A673 (cell line): ENCODE data around the genes EXOC6B, EGR4, TET3 and MOB1A.

GRCh38 chr2:71883040-71883580, 264.6 kb downstream of the CYP26B1 start:
- PRO-cap, result no peak

DNA sequence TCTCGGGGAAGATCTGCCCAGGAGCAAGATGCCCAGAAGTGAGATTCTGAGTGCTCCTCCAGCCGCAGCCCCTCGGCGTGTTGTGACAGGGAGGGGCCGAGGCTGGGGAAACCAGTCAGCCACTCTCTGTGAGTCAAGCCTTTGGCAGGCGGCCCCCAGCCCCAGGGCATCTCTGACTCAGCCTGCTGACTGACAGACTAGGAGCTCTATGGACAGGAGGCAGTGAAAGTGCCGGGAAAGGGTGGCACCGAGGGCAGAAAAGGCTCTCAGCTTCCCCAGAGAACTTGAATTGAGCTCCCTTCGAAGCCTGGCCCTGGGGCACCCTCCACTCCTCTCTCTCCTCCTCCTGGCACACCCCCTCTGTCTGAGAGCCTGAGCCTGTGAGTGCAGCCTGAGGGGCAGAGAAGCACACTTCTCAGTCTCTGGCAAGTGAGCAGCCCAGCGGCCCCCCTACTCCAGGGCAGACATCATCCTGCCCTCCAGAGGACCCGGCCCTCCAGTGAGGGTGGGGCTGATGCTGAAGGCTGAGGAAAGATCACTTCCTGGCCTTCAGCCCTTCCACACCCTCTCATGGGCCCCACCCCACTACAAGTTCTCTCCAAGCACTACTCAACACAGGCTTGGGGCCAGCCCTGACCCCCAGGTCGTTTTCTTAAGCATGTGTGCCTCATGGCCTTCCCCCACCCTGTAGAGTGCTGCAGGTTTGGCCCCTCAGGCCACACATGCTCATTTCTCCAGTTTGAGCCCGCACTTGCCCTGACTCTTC, 32.1 kb downstream of the CYP26B1 start:
- PRO-cap, result no peak

DNA sequence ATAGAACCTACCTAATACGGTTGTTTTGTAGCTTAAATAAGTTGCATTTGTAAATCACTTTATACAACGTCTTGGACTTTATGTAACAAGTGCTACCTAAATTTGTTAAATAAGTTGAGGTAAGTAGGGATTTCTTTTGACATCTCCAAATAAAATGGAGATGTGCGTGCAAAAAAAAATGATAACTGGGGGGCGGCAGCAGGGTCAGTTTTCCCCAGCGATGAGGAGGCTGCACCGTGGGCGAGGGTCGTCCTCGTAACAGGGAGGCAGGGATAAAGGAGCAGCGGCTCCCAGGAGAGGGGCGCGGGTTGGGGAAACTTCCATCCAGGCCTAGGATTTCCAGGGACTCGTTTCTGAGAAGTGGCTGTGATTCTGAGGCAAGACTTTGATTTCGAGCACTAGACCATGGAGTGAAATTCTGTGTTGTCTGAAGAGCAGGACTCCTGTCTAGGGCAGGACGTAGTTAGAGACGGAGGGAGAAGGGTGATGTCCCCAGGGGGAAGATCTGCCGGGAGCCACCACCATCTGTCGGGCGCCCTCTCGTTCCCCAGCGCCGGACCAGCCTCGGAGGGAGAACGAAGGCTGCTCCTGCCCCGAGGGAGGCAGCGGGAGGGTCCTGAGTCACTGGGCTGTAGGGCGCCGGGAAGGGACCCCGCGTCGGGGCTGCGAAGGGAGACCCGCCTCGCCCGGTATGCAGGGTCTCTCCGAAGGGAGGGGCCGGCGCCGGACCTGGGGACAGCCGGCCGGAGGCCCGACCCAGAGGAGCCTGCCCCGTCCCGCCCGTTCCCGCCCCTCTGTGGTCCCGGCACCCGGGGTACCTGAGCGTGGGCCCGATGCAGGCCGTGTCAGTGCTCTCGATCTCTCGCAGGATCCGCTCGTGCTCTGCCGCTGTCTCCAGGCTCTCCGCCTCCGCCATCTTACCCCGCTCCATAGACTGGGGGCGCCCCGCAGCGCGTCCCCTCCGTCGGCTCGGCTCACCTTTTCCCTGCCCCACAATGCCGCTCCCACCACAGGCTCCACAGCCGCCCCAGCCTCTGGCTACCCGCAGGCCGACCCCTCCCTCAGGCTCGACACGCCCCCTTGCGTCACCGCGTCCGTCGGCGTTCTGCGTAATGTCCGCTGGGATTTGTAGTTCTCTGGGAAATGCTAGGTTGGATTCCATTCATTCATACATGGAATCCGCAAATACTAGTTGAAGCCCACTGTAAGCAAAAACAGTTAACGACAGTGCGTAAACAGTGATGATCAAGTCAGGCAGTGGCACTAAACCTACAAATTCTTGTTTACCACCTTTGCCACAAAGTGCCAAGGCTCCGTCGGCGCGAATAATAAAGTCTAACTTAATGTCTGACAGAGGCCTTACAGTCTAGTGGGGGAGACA, at the start of gene EXOC6B:
Gene EXOC6B, minus strand, starts transcription at position 1,054 of the 1,381 bp plus-strand sequence.
- PRO-cap, result bidirectional peak, plus-strand start at position 1,184 of the sequence, minus-strand start at position 1,036 of the sequence

GRCh38 chr2:73110637-73111334, 2.0 kb downstream of the RAB11FIP5 start:
- PRO-cap, result no peak

- PRO-cap, result no peak
Measured at GRCh38 chr2:73250982-73251683, 17.0 kb downstream of the CCT7 start.

DNA sequence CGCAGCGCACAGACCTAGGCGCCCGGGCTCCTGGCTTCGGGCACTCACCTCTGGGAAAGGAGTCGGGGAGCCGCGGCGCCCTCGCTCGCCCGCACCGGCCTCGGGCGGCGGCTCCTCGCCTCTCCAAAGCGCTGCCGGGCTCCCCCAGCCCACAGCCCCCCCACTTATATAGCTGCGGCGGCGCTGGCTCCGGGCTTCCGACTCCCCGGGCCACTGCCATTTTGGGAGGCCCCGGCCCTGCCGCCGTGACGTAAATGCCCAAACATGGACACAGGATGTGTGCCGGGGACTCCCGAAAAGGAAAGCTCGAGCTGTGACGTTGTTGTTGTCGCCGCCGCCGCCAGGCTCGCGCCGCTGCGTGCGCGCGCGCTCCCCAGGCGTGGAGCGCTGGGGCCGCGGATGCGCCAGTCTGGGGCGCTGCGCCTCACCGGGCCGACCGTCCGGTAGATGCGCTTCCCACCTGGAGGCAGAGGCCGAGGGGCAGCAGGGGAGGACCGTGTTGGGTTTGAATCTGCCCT, at the start of gene EGR4:
Gene EGR4, minus strand, starts transcription at position 142 of the 518 bp plus-strand sequence.
- PRO-cap, result bidirectional peak, plus-strand start at position 407 of the sequence, minus-strand start at position 142 of the sequence

DNA sequence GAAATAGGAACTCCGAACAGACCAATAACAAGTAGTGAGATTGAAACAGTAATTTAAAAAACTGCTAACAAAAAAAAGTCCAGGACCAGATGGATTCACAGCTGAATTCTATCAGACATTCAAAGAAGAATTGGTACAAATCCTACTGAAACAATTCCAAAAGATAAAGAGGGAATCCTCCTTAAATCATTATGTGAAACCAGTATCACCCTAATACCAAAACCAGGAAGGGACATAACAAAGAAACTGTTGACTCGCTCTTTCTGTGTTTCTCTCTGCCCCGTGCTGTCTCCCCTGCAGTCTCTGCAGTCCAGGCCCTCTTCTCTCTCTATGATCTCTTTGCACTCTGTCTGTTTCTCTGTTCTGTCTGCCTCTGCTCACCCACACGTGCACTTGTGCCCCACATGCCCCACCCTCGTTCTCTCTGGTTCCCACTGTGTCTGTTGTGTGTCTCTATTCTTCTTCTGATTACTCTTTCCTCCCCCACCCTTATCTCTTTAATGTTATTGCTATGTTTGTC, 54.2 kb downstream of the NAT8 start:
- PRO-cap, result no peak

- PRO-cap, result no peak
Measured at GRCh38 chr2:73684986-73685332, 42.7 kb upstream of the NAT8 start.

DNA sequence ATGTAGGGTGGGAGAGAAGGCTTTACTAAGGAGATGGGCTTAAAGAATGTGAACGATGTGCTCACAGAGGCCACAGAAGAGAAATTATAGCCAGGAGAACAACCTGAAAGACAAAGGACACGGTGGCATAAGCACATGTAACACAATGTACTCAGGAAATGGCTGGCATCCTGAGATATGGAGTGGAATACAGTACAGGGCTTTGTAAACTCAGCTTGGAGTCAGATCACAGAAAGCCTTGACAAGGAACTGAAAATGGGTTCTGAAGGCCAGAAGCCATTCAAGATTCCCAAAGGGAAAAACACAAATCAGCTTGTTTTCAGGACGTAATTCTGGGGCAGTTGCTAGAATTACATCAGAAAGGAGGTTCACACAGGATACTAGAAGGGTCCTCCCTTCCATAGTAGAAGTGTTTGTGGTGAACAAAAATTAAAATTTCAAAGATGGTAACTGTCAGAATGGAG, 9.5 kb upstream of the TPRKB start:
- PRO-cap, result no peak

DNA sequence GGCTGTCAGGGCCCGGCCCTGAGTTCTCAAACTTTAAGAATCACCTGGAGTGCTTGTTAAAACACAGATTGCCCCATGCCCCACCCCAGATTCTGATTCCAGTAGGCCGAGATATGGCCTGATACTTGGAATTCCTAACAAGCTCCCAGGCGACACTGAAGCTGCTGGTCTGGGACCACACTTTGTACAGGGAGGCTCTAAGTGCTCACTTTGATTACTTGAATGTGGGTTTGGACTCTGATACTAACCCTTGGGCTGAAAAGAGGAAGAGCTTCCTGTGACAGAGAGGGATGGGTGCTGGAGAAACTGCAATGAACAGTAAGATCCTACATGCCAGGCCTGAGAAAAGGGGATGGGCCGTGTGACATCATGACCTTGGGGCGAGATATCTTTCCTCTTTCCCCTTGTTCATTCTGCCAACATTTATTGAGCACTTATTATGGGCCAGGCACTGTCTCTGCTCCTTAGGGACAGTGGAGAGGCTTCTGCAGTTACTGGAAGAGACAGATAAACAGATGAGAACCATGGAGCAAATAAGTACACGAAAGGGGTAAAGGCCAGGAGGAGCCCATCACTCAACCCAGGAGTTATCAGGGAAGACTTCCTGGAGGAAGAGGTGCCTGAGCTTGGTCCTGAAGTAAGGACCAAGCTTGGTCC, 1.4 kb downstream of the ACTG2 start:
- PRO-cap, result no peak

DNA sequence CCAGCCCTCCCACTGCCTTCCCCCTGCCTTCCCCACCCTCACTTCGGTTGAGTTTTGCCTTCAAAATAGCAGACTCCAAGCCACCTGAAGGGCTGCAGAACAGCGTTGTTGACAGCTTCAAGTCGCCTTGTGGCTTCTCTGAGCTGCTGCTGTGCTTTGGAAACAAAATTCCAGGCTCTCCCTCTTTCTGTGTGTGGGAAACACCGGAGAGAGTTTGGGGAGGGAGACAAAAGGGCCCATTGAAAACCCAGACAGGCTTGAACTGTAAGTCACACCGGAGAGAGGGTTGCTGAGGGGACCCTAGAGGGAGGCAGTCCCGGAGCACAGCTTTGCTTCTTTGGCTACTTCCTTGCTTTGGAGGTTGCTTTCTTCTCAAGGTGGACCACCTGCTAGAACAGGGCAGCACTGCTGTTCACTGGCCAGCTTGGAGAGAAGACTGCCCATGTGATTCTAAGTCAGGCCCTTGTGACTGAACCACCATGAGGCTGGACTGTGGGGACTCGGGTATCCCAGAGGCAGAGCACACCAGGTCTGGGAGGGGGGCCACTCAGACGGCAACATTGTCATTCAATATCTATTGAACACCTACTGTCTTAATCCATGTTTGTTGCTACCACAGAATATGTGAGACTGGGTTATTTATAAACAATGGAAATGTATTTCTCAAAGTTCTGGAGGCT, 4.4 kb downstream of the ACTG2 start:
- PRO-cap, result no peak

GRCh38 chr2:73930206-73930445, 3.4 kb downstream of the DGUOK start:
- PRO-cap, result no peak

DNA sequence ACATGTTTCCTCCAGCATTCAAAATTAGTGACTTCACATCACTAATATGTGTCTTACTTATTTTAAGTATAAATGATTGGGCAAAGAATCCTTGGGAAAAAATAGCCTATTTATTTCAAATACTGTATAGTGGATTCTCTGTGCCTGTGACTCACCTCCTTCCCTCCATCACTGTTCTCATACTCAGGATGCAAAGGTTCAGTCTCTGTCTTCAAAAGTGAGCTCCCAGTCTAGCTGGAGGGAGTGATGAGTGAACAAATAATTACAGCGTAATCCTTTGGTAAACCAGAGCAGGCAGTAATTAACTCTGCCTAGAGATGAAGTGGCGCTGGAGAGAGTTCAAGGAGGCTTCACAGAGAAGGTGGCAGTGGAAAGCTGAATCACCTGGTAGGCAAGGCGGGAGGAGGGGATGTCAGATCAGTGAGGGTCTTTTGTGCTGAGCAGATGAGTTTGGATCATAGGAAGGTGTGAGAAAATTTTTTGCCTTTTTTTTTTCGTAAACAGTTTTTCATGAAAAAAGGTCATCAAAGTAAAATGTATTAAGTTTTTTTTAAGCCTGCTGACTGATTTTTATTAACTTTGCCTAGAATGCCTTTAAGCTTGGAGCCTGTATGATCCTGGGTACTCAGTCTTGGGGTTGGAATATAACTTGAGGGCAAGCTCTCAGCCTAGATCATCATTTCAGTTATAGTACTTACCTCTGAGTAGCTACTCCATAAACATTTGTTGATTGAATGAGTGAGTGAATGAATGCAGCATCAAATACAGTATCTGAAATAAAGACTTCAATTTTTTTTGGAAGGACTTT, 6.6 kb downstream of the DGUOK start:
- PRO-cap, result no peak

DNA sequence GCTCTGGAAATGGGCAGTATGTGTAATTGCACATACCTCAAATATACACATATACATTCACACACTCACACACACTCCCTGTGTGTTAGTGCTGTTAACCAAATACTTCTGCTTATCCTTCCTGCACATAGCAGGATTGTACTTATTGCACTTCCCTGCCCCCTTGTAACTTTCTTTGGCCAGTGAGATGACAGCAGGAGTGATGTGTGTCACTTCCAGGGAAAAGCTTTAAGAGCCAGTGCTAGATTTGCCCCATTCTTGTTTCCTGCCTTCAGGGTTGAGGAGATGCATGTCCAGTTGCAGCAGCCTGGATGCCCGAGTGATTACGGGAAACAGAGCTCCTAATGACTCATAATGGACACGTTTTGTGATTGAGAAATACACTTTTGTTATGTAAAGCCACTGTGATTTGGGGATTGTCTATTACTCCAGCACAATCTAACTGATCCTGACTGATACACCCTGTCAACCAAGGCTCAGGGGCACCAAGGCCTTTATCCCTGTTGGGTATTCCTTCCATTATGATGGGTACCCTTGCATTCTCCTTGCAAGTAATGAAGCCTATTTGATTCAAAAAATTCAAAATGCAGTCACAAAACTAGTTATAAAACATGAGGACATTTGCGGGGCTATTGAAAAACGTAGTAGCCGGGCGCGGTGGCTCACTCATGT, 5.0 kb upstream of the TET3 start:
- PRO-cap, result no peak

DNA sequence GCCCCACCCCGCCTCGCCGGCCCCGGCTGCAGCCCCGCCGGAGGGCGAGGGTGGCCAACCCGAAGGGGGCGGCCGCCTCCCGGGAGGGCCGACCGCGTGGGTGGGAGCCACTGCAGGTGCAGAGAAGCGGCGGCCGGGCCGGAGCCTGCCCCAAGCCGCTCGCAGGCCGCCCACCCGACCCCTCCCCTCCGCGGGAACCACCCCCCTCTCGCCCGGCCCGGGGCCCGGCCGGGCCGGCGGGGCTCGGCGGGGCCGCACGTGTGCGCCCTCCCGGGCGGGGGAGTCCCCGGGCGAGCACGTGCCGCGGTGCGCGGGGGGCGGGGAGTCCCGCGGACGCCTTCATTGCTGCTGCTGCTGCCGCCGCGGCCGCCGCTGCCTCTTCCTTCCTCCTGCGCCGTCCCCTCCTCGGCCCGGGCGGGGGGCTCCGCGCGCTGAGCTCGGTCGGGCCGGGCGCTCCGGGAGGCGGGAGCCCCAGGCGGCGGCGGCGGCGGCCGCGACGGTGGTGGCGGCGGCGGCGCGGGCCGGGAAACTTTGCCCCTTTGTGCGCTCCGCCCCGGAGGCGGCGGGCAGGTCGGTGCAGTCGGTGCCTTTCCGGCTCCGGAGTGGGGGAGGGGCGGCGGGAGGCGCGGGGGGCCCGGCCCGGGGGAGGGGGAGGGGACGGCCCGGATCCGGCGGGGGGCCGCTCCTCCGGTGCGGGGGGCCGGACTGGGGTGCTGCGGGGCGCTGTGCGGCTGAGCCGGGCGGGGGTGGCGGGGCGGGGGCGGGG, at the start of gene TET3:
Gene TET3, plus strand, starts transcription at position 323 of the 766 bp plus-strand sequence.
- PRO-cap, result bidirectional peak, plus-strand start at position 85 of the sequence, minus-strand start at position 98 of the sequence; bidirectional peak, plus-strand start at position 342 of the sequence, minus-strand start outside the sequence

GRCh38 chr2:73985435-73985732, 674 bp downstream of the TET3 start:
- PRO-cap, result bidirectional peak, plus-strand start at chr2:73985569, minus-strand start at chr2:73985628

DNA sequence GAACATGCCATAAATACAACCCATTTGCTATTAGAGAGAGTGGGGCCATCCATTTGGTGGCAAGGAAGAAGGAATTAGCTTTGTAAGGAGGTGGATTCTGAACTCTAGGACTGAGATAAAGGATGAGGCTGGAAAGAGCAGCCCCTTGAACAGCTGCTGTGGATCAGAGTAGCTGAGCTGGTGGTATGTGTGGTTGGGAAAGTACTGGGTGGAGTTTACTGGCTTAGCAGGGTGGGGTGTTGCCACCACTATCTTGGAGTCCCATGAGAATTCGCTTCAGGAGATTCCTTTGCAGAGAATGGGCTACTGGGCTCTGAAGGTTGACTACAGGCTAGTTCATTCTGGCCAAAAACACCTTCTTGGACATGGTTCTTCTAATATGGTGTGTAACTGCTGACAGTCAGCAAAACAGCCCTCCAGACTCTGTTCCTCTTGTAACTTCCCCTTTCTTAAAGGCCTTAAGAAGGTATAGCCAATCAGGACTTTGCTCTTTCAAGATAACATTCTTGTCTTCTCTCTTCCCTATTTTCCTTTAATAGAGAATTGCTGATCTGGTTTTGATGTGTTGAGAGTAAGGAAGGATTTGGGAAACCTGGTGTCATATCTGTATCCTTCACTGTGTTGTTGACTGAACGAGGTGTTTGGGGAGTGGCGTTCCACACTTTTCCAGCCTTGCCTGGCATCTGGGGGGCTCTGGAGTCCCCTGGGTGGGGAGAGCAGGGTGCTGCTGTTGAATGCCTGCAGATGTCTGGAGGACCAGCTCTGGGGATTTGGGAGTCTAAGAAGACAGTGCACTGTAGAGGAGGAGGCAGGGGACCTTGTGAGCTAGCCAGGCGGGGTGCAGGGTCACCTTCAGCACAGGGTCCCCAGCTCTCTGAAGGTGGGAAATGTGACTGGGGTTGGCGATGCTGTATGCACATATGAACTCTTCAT, 52.9 kb downstream of the TET3 start:
- PRO-cap, result no peak

- PRO-cap, result no peak
Measured at GRCh38 chr2:74106733-74107369, 40.9 kb downstream of the BOLA3 start.

- PRO-cap, result no peak
Measured at GRCh38 chr2:74152182-74152709, 4.5 kb upstream of the BOLA3 start.

GRCh38 chr2:74177984-74179341, at the start of gene MOB1A:
TSS of gene MOB1A (minus strand) at chr2:74178879.
- PRO-cap, result bidirectional peak, plus-strand start at chr2:74178368, minus-strand start at chr2:74178259; bidirectional peak, plus-strand start at chr2:74179066, minus-strand start at chr2:74178879